Renal cortical epithelial cell (primary cell): ENCODE measurements around a stretch of chr5.

DNA sequence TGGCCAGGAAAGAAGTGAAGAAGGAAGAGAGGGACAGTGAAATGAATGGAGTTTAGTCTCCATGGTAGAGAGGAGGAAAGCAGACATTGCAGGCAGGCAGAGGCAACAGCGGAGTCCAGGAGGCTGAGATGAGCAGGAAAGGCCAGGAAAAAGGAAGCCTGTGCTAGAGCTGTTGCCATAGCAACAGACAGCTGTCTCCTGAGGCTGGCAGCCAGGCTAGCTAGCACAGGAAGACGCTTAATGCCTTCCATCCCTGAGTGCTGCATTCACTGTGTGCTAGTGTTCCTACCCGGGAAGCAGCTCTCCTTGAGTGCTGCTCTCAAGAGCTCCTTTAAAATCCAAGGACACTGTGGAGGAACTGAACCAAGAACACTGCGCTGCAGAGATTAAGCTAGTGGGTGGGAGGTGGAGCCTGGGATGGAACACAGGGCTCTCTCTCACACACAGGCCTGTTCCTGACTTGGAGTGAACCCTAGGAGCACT is 53.5 kb upstream of the IL7R start:
- RRBS, result no CpG with 5 or more reads among the region's 4 CpGs

GRCh38 chr5:35822382-35823027 is 34.2 kb upstream of the IL7R start:
- RRBS, result no CpG with 5 or more reads among the region's 10 CpGs

DNA sequence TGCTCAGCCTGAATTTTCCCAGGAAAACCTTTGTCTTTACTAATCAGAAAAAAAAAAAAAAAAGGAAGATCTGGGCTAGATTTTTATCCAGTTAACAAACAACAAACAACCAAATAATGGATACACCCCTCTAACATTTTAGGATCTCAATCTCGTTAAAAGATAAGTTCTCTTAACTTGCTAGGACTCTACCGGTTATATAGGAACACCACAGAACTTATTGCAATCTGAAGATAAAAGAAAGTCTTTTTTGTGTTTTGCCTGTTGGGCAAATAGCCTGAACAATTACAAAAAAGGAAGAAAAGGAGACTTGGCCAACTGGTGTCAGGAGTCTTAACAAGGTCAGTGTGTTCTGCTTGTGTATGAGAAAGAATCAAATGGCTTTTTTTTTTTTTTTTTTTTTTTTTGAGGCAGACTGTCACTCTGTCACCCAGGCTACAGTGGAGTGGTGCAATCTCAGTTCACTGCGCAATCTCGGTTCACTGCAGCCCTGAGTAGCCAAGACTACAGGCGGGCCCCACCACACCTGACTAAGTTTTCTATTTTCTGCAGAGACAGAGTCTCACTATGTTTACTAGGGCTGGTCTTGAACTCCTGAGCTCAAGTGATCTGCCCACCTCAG is 3.2 kb upstream of the IL7R start:
- RRBS, result no CpG with 5 or more reads among the region's 5 CpGs

GRCh38 chr5:35857440-35858294 is 976 bp downstream of the IL7R start:
- RRBS, result no CpG with 5 or more reads among the region's 3 CpGs

- RRBS, result no CpG with 5 or more reads among the region's 4 CpGs
Measured at GRCh38 chr5:36305358-36306069, 3.8 kb upstream of the RANBP3L start.

DNA sequence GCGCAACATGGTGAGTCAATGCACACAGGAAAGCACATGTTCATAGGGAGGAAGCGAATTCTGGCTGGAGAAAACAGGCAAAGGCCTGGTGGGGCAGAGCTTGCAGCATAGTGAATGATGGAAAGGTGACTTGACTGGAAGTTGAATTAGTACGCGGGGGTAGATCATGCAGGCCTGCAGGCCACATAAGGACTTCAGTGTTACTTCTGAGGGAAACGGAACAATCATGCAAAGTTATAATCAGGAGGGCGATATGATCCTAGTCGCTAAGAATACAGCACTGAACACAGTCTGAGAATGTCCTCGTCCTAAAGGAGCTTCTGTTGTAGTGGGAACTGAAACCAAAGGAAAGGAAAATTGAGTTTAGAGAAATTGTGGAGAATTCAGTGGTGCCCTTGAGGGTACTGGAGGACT is 71.9 kb upstream of the RANBP3L start:
- RRBS, result no CpG with 5 or more reads among the region's 8 CpGs

- RRBS, result no CpG with 5 or more reads among the region's 7 CpGs
Measured at GRCh38 chr5:36569501-36570113, 36.8 kb upstream of the SLC1A3 start.

GRCh38 chr5:36575118-36575582 is 31.3 kb upstream of the SLC1A3 start:
- RRBS, result no CpG with 5 or more reads among the region's 3 CpGs

DNA sequence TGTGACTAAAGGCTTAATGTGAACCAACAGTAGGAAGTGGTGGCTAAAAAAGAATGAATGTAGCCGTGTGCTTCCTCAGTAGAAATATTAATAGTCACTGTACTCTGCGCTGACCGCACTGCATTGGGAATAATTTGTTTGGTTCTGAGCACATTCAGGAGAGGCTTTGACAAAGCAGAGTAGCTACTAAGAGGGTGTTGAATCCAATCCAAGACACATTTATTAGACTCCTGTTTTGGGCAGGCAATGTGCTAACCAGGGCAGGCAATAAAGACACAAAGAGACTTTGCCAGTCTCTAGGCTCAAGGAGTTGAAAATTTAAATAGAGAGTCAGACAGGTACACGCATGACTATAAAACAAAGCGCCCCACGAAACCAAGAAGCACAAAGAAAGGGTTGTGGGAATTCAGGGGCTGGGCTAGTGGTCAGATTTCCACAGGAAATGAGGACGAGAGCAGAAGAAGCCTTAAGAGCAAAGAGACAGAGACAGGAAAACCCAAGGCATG is 51.4 kb downstream of the SLC1A3 start:
- RRBS, result no CpG with 5 or more reads among the region's 7 CpGs

DNA sequence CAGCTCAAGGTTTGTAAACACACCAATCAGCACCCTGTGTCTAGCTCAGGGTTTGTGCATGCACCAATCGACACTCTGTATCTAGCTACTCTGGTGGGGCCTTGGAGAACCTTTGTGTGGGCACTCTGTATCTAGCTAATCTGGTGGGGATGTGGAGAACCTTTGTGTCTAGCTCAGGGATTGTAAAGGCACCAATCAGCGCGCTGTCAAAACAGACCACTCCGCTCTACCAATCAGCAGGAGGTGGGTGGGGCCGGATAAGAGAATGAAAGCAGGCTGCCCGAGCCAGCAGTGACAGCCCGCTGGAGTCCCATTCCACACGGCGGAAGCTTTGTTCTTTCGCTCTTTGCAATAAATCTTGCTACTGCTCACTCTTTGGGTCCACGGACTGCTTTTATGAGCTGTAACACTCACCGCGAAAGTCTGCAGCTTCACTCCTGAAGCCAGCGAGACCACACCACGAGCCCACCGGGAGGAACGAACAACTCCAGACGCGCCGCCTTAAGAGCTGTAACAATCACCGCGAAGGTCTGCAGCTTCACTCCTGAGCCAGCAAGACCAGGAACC is 93.4 kb upstream of the NIPBL start:
- RRBS, result no CpG with 5 or more reads among the region's 22 CpGs

DNA sequence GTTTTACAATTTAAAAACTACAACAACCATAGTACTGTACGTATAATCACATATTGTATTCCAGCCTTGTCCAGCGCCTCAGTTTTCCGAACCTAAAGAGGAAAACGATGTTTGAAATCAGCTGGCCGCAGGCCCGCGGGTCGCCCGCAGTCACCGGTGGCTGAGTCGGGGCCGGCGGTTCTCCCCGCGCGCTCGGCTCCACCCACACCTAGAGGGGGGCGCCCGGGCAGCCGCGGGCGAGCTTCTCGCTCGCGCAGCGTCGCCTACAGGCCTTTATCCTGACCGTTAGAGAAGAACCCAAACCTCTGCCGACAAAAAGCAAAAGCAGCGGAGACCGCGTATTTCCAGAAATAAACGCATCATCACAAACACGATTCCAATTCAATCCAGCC is 821 bp upstream of the NIPBL start:
- RRBS, result 2% methylated on average over 8 of the region's 34 CpGs

DNA sequence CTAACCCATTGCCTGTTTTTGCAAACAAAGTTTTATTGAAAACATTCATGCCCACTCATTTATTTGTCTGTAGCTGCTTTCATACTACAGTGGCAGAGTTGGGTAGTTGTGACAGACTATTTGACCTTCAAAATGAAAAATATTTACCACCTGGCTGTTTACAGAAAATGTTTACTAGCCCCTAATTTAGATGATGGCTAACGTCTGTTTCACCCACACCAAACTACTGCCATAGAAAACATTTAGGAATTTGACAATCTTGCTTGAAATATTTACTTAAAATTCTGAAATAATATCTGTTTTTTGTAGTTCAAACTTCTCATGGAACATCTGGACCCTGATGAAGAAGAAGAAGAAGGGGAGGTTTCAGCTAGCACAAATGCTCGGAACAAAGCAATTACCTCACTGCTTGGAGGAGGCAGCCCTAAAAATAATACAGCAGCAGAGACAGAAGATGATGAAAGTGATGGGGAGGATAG is 185.7 kb downstream of the CPLANE1 start:
- RRBS, result no CpG with 5 or more reads among the region's 2 CpGs

DNA sequence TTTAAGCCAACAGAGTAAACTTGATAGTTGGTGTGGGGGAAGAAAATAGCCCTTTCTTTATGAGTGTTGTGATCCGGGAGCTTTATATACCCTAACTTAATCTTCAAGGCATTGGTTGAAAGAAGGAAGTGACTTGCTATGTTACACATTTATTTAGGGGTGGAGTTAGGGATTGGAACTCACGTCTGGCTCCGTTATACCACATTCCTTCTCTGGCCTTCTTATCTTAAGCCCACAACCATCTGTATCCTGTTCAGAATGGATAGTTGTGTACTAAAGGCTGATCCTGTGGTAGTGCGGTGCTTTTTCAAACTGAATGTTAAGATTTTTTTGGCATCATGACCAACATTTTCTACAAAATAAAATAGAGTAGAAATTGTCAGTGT is 174.0 kb downstream of the WDR70 start:
- RRBS, result no CpG with 5 or more reads among the region's 4 CpGs

- RRBS, result no CpG with 5 or more reads among the region's 2 CpGs
Measured at GRCh38 chr5:37744420-37744941, 95.4 kb downstream of the GDNF start.

GRCh38 chr5:38364873-38365415 is 106.6 kb downstream of the EGFLAM start:
- RRBS, result no CpG with 5 or more reads among the region's 5 CpGs

DNA sequence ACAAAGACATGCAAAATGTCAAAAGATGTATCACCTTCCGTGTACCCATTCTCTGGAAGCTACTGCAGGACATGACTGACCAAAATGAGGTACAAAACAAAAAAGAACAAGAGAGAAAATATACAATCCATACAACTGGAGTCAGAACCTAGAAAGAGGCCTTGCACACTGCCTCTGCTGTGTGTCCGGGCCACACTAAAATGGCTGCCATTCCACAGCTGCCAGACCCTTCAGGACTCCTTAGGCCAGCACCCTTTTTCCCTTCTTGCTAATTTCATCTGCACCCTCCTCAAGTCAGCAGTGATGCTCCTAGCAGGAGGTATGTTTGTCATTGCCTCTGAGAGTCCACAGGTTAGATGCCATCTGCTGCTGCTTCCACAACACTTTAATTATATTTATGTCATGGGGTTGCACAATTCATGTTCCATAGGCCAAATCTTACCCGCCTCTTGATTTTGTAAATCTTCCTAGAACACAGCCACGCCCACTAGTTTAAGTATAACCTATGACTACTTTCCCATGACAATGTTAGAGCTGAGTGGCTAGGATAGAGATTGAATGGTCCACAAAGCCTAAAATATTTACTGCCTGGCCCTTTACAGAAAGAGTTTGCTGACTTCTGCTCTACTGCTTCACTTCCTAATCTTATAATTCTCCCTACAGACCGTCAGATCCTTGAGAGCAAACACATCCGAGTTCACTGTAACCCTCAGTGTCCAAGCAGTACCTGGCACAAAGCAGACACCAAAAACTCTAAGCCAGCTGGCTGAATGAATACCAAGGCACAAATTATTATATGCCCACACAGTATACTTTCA is 21.2 kb downstream of the LIFR start:
- RRBS, result no CpG with 5 or more reads among the region's 6 CpGs

- RRBS, result no CpG with 5 or more reads among the region's 2 CpGs
Measured at GRCh38 chr5:39047958-39048974, 25.9 kb downstream of the RICTOR start.

DNA sequence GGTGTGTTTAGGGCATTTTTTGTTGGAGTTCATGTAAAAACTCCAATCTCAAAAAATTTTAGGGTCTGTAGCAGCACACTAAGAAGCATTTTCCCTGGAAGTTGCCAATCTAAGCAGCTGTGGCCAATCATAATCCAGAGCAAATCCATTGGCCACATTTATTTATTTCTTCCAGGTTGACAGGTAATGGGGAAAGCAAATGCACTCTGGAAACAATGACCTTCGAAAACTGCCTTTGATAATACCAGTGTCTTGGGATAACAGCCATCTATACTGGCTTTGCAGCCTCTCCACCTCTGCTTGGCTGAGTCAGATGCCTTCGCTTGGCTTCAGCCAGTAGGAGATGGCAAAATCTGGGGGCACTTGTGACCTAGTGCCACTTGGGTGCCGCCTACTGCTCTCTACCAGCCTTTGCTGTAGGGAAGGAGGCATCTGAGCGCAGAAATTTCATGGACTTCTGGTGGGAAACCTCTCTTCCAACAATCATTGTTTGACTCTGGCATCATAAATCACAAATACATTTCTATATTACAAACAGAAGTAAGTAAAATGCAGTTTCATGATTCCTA is 21.9 kb downstream of the FYB1 start:
- RRBS, result no CpG with 5 or more reads among the region's 4 CpGs

- RRBS, result no CpG with 5 or more reads among the region's 1 CpG
Measured at GRCh38 chr5:39201229-39201804, 18.0 kb downstream of the FYB1 start.

GRCh38 chr5:39202297-39203223 is 16.8 kb downstream of the FYB1 start:
- RRBS, result no CpG with 5 or more reads among the region's 17 CpGs